GM19239 (cell line): ENCODE measurements around a stretch of chr10.

DNA sequence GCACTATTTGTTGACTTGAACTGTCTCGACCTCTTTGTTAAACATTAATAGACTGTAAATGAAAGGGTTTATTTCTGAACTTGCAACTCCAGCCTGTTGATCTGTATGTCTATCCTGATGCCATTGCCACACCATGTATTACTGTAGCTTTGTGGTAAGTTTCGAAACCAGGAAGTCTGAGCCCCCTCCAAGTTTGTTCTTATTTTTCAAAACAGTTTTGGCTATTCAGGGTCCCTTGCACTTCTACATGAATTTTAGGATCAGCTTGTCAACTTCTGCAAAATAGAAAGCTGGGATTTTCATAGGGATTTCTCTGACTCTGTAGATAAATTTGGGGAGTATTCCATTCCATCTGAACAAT lies 19.5 kb upstream of the RASSF4 start:
- RRBS: no CpG with 5 or more reads among the region's 2 CpGs

- RRBS: no CpG with 5 or more reads among the region's 1 CpG
Measured at GRCh38 chr10:45330273-45330489, 14.8 kb upstream of the OR13A1 start.

GRCh38 chr10:45421105-45421786 lies 47.2 kb downstream of the ALOX5 start:
- RRBS: no CpG with 5 or more reads among the region's 7 CpGs

DNA sequence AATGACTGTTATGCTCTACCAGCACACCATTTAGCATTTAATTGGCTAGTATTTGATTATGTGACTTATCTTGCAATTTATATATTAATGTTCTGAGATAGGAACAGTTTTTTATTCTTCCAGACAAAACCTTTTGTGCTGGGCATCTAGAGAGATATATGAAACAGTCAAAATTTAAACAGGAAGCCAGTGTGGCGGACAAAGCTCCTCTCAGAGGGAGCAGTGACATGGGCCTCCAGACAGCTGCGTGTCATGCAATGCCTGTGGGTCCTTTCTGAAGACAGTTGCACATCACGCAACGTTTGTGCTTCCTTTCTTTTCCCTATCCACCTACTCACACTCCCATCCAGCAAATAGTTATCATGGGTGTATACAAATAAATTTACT lies 74.7 kb downstream of the MARCHF8 start:
- RRBS: no CpG with 5 or more reads among the region's 4 CpGs

- RRBS: no CpG with 5 or more reads among the region's 9 CpGs
Measured at GRCh38 chr10:45580185-45581529, 45.5 kb upstream of the MARCHF8 start.

DNA sequence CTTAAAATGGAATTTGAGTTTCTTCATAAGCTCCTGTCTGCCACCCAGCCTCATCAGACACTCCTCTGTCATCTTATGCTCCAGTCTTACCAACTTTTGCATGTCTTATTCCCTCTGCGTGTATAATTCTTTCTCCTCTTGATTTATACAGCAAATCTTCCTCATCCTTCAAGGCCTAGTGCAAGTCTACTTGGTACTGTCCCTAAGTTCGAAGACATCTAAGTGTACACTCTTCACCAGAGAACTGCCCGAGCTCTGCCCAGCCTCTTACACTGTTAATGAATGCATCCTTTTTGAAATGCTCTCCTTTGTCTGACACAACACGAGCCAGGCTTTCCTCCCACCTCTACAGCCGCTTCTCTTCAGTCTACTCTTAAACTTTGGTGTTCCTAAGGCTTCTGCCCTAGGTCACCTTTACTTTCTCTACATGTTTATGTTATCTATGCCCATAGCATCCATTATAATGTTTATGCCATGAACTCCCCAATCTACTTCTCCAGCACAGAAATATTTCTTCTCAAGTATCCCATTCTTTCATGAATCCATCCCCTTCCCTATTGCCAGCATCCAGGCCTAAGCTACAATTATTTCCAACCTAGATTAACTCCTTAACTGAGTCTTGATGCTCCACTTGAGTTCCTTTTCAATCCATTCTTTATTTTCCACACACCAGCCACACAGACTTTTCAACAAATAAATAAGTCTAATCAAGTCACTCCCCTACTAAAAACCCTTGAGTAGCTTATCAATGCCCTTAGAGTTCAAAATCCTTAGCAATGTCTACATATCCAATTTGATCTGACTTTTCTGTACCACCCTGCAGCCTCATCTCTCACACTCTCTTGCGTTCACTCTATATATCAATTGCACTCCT lies 2.0 kb upstream of the TIMM23 start:
- RRBS: no CpG with 5 or more reads among the region's 6 CpGs

DNA sequence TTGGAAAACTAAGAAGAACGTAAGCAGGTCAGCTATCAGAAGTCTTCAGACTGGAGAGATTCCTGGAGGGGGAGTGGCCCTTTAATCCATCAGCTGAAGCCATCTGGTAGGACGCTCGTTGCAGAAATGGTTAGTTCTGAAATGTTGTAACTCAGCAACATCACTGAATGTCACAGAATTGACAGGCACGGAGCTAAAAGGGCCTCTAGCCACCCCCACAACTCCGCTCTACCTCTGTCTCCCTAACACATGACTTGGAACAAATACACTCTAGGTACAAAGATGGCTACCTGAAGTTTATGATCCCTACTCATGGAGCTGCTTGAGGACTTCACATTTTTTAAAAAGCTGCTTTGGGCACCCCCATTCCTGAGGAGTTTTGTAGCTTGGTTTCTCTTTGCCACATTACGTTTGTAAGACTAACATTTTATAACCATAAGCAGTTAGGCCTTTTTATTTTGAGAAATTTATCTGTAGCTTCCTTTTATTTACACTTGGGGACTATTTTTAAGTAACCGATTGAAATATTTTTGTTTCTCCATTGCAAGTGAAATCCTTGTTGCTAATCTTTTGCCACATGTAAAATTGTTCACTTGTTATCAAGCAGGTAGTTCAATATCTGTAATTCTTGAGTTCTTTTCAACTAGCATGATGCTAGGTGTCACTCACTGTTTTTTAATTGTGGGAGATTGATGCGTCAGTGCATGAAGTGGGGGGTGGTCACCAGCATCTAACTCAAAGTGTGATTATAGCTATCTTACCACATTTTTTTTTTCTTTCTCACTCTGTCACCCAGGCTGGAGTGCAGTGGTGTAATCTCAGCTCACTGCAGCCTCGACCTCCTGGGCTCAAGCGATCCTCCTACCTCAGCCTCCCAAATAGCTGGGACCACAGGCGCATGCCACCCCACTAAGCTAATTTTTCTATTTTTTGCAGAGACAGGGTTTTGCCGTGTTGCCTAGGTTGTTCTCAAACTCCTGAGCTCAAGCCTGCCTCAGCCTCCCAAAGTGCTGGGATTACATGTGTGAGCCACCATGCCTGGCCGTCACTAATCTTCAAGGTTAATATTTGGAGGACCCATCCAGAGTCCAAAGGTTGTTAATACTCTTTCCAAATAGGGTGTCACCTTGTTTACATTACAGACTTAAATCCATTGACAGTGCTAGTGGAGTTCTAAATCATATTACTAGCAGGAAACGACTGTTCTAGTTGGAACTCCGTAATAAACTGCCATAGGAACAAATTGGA lies 28.6 kb downstream of the NCOA4 start:
- RRBS: no CpG with 5 or more reads among the region's 15 CpGs

DNA sequence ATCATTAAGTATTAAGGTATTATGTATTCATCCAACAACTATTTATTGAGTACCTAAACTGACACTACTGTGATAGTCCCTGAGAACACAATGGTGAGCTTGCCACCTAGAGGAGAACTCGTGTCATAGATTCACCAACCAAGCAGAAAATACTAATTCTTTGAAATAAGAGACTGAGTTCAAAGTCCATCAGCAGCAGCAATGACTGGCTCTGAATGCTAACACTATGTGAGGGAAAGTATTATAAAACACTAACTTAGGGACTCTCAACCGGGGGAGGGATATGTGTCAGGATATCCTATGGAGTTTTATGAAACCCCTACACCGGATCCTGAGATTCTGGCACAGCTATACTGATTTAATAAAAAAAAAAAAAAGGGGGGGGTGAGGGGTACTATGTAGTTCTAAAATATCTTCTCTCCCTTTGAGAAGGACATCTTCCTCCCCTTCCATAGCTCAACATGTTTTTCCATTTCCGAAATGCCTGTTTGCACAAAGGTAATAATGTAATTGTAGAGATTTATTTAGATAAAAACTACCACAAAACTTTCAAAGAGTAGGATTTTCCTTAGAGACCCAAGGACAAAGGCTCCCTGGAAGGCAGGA lies 1.6 kb downstream of the NCOA4 start:
- RRBS: no CpG with 5 or more reads among the region's 4 CpGs

GRCh38 chr10:46096849-46097415 lies 50.9 kb upstream of the MSMB start:
- RRBS: no CpG with 5 or more reads among the region's 4 CpGs

DNA sequence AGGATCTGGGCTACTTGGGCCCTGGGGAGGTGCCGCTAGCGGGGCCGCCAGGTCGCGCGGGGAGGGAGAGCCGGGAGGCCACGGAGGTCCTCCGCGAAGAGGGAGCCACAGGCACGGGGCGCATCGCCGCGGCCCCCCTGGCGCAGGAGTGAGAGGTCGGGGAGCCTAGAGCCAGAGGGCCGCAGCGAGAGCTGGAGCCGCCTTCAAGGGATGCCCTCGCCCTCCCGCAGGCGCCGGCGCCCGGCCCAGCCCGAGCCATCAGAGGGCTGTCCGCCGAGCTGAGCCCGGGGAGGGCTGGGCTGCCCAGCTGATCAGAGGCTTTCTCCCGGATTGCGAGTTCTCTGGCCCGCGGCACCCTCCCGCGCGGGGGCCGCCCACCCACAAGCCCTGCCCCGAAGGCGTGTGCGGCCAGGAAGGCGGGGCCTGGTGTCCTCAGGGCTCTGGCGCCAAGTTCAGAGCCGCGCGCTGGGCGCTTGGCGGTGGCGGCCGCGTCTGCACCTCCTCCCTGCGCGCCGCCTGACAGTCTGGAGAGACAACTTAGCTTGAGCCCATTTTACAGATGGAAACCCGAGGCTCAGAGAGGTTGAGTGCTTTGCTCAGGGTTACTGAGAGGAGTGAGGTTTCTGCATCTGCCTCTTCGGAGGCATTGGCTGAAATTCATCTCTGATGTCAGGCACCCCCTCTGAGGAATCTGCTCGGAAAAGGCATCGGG lies 3.9 kb upstream of the ANTXRL start:
- RRBS: no CpG with 5 or more reads among the region's 58 CpGs

GRCh38 chr10:46553007-46553257 lies 3.5 kb downstream of the GPRIN2 start:
- RRBS: no CpG with 5 or more reads among the region's 4 CpGs

DNA sequence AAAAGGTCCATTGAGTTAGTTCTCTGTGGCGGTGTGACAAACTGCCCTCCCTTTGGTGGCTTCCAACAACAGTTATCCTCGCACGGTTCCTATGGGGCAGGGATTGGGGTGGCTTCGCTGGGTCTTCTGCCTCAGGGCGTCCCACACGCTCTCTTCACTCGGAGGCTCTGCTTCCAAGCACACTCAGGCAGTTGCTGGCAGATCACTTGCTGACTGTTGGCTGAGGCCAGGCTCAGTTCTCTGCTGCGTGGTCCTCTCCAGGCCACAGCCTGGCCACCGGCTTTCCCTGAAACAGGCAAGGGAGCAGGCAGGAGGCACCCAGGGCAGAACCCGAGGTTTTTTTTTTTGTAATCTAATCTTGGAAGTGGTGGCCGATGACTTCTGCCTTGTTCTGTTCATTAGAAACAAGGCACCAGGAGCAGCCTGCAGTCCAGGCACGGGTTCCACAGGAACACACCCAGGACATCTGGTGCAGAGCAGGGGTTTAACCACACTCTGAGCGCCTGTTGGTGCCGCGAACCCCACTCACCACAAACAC lies 112.1 kb downstream of the PTPN20 start:
- RRBS: no CpG with 5 or more reads among the region's 15 CpGs

GRCh38 chr10:47082315-47082768 lies 171.1 kb downstream of the PTPN20 start:
- RRBS: no CpG with 5 or more reads among the region's 9 CpGs

DNA sequence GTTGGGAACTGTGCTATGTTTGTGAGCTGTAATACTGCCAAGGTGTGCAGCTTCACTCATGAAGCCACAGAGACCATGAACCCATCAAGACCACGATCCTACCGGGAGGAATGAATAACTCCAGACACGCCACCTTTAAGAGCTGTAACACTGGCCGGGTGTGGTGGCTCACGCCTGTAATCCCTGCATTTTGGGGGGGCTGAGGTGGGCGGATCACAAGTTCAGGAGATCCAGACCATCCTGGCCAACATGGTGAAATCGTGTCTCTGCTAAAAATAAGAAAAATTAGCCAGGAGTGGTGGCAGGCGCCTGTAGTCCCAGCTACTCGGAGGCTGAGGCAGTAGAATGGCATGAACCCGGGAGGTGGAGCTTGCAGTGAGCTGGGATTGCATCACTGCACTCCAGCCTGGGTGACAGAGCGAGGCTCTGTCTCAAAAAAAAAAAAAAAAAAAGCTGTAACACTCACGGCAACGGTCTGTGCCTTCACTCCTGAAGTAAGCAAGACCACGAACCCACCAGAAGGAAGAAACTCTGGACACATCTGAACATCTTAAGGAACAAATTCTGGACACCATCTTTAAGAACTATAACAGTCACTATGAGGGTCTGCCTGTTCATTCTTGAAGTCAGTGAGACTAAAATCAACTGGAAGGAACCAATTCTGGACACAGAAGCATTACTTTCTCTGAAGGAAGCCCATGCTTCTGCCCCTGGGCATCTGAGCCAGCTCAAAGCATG lies 132.7 kb upstream of the GDF10 start:
- RRBS: no CpG with 5 or more reads among the region's 14 CpGs

GRCh38 chr10:47256637-47257217 lies 43.3 kb upstream of the GDF10 start:
- RRBS: no CpG with 5 or more reads among the region's 4 CpGs

GRCh38 chr10:47402554-47403325 lies 18.6 kb upstream of the ZNF488 start:
- RRBS: no CpG with 5 or more reads among the region's 6 CpGs

- RRBS: no CpG with 5 or more reads among the region's 5 CpGs
Measured at GRCh38 chr10:47407008-47407416, 22.9 kb upstream of the ZNF488 start.

DNA sequence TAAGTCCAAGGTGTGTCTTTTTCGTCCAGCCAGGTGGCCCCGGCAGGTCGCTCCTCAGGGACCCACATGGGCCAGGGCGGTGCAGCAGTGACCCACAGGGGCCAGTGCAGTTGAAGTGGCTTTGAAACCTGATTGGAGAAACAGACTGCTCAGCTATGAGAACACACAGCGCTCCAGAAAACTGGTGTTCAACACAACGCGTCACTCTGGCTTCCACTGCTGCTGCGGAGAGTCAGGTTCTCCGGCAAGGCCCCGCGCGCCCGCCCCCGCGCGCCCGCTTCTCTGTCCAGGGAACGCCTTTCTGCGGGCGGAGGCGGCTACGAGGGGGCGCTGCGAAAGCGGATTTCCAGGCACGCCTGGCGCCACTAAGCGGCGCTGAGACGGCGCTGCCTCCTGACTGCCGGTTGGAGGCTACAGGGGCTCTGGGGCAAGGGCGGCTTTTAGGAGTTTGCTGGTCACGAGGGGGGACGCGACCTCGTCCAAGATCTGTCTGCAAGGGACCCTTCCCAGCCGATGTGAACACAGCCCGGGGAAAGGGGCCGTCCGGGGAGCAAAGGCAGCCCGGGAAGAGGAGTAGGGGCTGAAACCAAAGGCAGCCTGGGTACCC lies 22.7 kb downstream of the ANXA8 start:
- RRBS: no CpG with 5 or more reads among the region's 42 CpGs

DNA sequence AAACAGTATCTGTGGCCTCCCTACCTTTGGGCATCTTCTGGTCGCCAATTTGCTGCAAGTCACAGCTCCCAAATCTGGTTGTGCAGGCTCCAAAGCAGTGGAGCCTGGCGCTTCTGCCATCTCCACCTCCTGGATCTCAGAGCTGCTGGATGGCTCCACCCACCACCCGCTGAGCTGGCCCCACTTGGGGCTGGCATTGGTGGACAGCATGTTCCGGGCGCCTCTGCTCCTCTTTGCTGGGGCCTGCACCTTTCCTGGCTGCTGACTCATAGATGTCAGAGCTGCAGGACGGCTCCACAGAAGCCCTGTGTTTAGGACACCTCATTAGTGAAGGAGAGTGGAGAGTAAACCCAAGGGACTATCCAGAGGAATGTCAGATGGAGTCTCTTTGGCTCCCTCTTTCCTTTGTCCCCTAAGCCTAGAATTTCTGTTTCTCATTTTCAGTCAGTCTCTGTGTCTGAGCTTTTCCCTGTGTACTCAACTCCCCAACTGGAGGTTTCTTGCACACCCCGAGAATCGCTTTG lies 27.4 kb downstream of the MAPK8 start:
- RRBS: no CpG with 5 or more reads among the region's 8 CpGs

GRCh38 chr10:48671395-48671861 lies 13.2 kb upstream of the WDFY4 start:
- RRBS: no CpG with 5 or more reads among the region's 23 CpGs